Peritoneum (tissue), 1 donor: ENCODE data around the genes ZNF722, ZNF727 and ZNF735.

- PRO-cap: no peak
These were observed 92.1 kb downstream of the EGFR start for GRCh38 chr7:55110867-55111438.

GRCh38 chr7:55200163-55200753, 164.9 kb upstream of the LANCL2 start:
- PRO-cap: no peak

DNA sequence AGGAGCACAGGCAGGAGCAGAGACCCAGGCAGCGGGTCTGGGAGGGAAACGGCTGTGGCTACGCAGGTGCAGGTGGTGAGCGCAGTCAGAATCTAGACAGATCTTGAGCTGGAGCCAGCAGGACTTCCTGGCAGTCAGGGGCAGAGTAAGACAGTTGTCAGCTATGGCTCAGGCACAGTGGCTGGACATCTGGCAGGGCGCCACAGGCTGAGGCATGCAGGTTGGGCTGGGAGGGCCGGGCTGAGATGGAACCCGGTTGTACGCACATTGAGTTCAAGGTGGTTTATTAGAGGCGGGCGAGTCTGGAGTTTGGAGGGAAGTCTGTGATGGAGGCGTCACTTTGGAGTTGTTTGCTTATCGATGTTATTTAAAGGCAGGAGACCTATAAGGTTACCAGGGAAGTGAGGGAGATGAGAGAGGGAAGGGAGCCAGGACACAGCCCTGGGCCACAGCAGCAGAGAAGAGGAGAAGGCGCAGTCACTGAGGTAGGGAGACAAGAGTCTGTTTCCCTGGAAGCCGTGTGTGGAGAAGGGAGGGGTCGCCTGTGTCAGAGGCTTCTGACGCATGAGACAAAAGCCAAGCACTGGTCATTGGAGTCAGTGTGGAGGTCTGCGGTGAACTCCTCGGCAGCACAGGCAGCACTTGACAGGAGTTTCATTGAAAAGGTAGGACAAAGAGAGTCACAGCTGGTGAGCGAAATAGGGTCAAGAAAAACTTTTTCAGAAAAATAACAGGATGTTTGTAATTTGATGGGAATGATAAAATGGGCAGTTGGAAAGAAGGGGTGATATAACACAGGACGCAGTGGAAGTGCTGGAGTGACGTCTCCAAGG, 73.9 kb downstream of the LANCL2 start:
- PRO-cap: no peak

DNA sequence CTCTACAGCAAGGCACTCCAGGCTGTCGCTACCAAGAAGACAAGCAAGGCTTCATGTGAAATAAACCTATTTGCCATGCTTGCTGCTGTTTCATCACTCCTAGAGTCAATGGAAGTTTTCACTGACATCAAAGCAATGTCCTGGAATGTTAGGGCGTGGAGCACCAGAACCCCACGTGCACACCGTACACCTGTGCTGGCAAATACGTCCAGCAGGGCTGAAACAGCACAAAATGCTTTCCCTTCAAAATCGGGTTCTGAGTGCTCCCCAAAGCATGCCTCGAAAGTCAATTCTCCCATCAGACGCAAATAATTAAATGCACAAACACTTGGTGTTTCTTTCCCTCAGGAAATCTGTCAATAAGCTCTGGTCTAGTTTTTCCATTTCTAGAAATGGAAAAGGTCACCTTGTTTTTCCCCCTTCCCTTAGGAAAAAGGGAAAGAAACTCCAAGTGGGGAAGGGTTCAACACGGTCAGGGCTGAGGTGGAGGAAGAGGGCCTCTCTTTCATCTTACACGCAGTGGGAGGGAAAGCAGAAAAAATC, 21.1 kb downstream of the VOPP1 start:
- PRO-cap: no peak

GRCh38 chr7:55571342-55572247, 707 bp downstream of the VOPP1 start:
- PRO-cap: no peak

DNA sequence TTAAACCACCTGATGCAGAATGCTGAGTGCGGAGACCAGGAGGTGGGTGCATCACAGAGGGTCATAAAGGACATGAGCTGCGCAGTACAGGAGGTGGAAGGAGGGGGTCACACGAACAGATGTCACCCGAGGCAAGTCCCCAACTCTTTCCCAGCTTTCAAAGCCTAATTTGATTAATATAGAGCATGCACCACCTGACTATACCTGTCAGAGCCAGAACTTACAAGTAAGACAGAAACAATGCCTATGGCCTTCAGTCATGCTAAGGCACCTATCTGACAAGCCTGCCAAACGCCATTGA, 924 bp upstream of the VOPP1 start:
- PRO-cap: no peak

DNA sequence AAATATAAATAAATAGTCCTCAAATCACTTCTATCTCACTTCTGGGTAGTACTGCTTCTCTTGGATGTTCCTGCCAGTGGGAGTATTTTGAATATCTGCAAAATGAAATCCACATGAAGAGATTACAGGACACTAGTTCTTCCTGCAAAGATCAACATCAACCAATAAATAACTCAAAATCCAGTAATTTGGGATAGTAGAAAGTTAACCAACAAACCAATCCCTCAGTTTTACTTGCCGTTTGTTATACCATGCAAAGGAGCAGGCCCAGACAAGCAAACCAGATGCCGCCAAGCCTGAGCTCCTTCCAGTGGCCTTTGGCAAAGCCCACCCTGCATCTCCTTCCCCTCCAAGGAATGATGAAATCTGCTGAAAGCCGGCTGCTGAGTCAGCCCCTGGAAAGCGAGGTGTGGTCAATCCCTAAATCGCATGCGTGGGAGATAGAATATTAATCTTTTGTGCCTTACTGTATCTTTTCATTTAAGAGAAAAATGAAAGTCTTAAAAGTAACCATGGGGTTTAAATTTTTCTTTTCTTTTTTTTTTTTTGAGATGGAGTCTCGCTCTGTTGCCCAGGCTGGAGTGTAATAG, 135.7 kb upstream of the VOPP1 start:
- PRO-cap: no peak

- PRO-cap: no peak
These were observed 2.5 kb downstream of the NIPSNAP2 start for GRCh38 chr7:55966559-55967588.

DNA sequence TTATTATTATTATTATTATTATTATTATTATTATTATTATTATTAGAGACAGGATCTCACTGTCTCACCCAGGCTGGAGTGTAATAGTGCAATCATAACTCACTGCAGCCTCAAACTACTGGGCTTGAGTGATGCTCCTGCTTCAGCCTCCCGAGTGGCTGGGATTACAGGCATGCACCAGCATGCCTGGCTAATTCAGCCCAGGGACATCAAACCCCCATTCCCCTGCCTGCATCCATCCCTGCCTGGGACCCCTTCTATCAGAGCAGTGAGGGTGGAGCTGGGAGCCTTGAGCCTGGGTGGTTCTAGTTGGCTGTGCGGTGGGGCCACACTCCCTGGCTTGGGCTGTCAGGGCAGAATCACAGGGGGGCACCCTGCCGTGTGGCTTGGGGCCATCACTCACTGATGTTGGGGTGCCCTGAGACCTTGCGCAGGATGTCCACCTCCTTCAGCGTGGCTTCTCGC, 5.5 kb downstream of the PHKG1 start:
- PRO-cap: no peak

DNA sequence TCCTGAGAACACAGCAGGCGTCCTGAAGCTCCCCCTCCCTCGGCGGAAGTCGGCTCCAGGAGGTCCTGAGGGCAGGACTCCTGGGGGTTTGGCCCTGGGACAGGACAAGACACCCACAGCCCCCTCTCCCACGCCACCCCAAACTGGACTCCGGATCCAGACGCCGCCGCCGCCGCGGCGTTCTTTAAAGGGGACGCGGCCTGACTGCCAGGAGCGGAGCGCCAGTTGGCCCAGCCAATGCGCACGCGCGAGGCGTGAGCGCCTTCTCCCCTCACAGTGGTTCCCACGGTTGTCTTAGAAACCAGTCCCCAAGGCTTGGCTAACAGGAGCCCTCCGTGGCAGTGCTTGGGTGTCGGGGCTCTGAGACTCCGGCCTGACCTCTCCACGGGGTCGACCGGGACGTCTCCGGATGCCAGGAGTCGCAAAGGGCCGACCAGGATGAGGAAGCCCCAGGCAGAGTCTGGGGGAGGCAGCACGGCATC, 371.8 kb downstream of the ZNF716 start:
- PRO-cap: no peak

DNA sequence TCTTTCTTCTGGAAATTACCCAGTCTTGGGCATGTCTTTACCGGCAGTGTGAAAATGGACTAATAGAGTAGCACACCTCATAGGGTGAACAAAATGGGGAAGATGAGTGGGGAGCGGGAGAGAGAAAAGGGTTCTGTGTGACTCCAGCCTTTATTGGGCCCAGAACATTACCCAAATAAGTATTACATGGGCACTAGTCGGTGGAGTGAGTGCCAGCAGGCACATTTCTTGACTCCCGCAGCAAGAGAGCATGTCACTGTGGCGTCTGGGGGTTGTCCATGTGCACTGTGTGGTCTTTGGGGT, 2917.1 kb upstream of the ZNF722 start:
- PRO-cap: no peak

GRCh38 chr7:63998577-63999014, at the start of gene ZNF722:
ZNF722 (plus strand) TSS chr7:63998849.
- PRO-cap: no peak

DNA sequence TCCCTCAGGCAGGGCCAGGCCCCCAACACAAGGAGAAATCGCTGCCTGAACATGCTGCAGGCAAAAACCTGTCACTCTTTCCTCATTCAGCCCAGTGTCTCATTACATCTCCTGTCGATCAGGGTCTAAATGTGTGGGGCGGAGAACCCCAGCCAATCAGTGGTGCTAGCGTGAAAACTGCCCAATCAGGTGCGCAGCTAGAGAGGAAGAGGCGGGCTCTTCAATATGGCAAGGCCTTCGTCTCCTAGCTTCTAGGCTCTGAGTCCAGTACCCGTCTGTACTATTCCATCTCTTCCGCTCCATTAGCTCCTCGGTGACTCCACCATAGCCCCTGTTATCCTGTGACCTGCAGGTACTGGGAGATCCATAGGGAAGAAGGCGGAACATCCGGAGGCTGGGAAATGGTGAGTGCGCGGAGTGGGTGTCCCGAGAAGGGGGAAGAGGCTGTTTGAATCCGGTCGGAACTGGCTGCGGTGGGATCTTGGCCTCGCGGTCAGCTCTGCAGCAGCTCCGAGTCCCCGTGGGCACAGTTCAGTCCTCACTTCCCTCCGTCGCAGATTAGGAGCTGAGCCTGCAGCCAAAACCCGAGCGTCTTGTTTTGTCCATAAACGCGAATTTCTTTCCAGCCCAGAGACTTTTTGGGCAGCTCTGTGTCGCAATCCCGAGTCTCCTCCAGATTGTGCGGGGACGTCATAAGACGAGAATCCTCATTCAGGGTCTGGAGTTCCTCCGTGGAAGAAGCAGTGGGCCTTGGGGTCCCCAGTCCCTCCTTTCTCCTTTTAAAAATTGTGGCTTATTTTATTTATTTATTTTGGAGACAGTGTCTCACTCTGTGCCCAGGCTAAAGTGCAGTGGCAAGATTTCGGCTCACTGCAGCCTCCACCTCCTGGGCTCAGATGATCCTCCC, at the start of gene ZNF727:
Gene ZNF727, plus strand, starts transcription at position 214 of the 907 bp plus-strand sequence.
- PRO-cap: no peak

DNA sequence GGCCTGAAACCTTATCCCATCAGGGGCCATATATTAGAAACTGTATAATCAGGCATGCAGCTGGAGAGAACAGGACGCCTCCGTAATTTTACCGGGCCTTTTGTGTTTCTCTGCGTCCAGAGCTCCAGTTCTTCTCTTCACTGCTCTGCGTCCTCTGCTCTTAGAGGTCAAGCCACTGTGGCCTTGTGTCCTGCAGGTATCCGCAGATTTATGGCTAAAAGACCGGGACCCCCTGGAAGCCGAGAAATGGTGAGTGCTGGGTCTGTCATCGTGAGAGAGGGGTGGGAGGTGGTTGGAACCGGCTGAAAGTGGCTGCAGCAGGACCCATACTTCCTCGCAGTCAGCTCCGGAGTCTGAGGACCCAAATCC, at the start of gene ZNF735:
Gene ZNF735, plus strand, starts transcription at position 211 of the 369 bp plus-strand sequence.
- PRO-cap: no peak

- PRO-cap: no peak
These were observed 9.7 kb downstream of the ZNF138 start for GRCh38 chr7:64803789-64804402.

- PRO-cap: no peak
These were observed 40.6 kb downstream of the ZNF138 start for GRCh38 chr7:64834758-64835334.

- PRO-cap: no peak
These were observed 32.5 kb upstream of the ERV3-1 start for GRCh38 chr7:65038736-65039635.

GRCh38 chr7:65952988-65953637, 28.9 kb downstream of the GUSB start:
- PRO-cap: no peak

GRCh38 chr7:65955558-65956256, 26.3 kb downstream of the GUSB start:
- PRO-cap: no peak

GRCh38 chr7:66150198-66151177, 35.8 kb downstream of the CRCP start:
- PRO-cap: no peak